ENCODE measurements around a stretch of chr1.

GRCh38 chr1:15704820-15705244 lies 20.7 kb downstream of the PLEKHM2 start:
- RRBS: 79% methylated on average over 2 of the region's 12 CpGs

DNA sequence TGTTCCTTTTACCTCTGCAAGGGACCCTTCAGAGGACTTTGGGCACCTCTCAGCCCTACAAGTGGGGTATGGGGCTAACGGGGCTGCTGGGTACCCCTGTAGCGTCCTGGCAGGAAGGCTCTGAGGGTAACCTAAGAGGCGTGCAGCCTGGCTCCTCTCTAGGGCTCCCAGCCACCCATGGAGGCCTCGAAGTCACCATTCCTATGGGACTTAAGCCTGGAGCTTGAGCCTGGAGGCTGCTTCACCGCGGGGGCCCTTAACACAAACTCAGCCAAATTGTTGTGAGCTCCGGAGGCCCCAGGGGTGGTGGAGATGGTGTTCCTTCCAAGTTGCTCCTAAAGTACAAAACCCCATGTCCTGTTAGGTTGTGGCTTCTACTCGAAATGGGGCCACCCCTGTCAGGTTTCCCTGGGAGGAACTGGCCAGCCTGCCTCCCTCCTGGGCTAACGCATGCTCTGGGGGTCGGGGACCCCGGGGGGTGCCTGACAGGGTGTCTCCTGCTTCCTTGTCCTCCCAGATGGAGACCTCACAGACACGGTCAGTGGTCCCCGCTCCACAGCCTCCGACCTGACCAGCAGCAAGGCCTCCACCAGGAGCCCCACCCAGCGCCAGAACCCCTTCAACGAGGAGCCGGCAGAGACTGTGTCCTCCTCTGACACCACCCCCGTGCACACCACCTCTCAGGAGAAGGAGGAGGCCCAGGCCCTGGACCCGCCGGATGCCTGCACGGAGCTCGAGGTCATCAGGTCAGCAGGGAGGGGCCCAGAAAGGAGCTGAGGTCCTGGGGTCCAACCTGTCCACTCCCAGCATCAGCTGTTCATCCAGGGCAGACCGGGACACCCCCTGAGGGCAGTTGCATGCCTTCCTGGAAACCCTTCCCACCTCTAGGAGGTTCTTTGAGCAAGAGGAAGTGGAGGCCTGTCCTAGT lies 11.0 kb upstream of the SLC25A34 start:
- RRBS: 77% methylated on average over 7 of the region's 23 CpGs

- RRBS: no CpG with 5 or more reads among the region's 2 CpGs
Observed at GRCh38 chr1:15794092-15794420, 13.4 kb downstream of the UQCRHL start.

DNA sequence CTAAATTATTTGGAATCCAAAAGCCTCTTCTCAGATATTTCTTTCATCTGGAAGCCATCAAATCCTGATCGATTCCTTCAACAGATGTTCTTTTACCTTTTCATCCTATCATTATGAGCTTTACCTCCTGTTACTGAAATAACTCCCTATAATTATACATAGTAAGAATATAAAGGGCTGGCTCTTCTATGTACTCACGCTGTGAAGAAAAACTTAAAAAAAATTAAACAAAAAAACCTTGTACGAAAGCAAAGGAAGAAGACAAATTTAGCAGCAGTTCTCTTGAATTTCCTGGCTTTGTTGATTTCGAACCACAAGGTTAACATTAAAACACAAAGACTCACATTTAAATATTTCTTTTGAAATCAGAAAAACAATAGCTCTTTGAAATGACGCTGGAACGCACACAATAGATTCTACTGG lies 13.7 kb upstream of the SPEN start:
- RRBS: no CpG with 5 or more reads among the region's 6 CpGs

- RRBS: no CpG with 5 or more reads among the region's 8 CpGs
Observed at GRCh38 chr1:15919217-15919648, 56.7 kb downstream of the ZBTB17 start.

DNA sequence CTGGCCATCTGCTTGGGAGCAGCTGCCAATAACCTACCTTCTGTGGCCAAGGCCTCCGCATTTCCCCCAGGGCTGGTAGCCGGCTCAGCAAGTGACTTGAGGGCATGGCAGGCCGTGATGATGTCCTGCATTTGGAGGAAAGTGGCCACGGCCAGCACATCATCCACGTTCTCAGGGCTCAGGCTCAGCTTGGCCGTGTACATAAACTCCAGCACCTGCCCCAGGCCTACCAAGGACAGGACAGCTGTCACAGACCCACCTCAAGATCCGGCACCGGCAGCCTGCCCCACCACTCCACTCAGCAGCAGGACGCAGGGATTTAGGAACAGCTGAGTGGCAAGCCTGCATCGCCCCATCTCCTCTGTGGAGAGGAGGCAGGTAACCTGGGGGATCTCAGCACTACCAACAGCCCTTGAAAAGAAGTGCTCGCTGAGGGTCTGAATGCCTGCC lies 29.0 kb downstream of the ZBTB17 start:
- RRBS: no CpG with 5 or more reads among the region's 11 CpGs

DNA sequence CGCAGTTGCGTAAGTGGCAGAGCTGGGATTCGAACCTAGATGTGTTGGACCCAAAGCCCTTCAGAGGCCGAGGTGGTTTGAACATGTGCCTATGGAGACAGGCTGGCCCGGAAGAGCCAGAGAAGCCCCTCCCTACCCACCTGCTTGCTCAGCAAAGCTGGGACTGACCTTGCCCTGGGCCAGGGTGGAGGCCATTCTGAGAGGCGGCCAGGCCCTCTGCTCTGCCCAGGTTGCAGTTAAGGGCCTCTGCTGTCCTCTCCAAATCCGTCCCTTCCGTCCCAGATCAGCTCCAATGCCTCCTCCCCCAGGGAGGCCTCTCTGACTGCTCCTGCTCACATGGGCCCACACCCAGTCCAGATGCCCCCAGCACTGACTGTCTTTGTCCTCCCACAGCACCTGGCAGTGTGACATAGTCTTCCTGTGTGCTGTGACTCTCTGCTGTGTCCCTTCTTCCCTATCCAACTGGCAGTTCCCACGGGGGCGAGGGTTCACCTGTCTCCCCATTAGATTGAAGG lies 1.2 kb upstream of the HSPB7 start:
- RRBS: no CpG with 5 or more reads among the region's 10 CpGs

- RRBS: no CpG with 5 or more reads among the region's 32 CpGs
Observed at GRCh38 chr1:16026500-16027272, 4.8 kb downstream of the CLCNKA start.

- RRBS: no CpG with 5 or more reads among the region's 14 CpGs
Observed at GRCh38 chr1:16141431-16142148, 14.3 kb downstream of the EPHA2 start.

- RRBS: 30% methylated on average over 2 of the region's 13 CpGs
Observed at GRCh38 chr1:16188857-16189550, 23.4 kb downstream of the ARHGEF19 start.

- RRBS: no CpG with 5 or more reads among the region's 10 CpGs
Observed at GRCh38 chr1:16243866-16244876, 7.2 kb upstream of the CPLANE2 start.

GRCh38 chr1:16378544-16378816 lies 11.4 kb downstream of the SZRD1 start:
- RRBS: no CpG with 5 or more reads among the region's 5 CpGs

DNA sequence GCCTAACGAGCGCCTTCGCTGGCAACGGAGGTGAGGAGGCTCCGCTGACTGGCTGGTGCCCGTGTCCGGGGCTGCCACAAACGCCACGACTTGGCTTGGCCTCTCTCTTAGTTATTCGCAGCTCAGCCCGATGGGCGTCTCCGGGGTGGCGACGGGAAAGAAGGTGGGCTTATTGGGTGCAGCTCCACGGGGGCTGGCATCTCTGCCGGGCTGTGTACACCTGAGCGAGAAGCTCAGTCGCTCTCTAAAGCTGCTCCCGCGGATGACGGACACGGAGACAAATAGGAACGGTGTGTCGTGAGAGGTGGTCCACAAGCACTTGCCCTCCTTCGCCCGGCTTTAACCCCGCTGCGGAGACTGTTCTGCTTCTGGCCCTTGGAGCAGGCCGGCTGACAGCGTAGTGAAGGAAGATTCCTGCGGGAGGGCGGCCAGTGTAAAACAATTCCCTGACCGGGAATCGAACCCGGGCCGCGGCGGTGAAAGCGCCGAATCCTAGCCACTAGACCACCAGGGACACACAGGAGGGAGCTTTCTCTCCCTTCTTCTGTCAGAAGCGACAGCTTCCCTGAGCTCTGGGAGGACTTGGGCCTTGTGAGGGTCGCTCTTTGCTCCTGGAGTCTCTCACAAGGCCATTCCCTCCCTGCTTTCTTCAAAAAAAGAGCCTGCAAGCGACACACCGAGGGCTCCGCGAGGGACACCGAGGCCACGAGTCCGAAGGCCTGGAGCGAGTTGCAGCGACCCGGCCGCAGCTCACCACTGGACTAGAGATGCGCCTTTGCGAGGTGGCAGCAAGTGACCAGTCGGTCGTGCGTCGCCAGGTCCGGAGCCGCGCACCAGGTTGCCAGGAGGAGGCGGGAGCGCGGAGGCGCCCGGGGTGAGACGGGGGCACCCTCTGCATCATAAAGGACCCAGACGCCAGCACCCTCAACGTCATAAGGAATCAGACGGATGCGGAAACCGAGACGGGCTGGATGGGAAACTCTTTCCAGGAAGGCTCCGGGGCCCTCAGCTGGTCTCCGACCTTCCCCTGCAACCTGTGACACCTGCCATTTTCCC lies 94.6 kb downstream of the NECAP2 start:
- RRBS: 13% methylated on average over 11 of the region's 77 CpGs

DNA sequence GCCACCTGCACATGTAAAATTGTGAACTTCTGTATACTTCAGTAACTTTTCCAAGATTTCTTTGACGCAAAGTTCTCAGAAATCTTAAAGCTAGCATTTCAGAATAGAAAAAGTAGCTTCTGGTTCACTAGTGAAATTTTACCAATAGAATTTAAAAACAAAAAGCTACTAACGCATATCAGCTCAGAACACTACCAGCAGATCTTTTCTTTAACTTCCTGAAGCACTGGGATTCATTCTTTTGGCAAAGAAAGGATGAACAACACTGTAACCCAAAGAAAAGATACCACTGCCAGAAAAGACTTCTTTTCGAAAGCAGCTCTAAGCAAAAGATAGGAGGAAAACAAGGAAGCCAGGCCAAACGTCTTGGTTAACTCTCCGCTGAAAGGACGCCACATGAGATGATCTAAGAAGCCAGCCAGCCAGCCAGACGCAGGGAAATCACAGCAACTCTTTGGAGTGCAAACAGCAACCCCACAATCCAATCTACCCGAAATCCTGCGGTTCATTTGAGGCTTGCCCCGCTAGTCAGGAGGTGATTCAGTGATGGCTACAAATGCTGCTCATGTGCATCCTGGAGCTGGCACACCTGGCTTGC lies 171.9 kb downstream of the NECAP2 start:
- RRBS: no CpG with 5 or more reads among the region's 10 CpGs

DNA sequence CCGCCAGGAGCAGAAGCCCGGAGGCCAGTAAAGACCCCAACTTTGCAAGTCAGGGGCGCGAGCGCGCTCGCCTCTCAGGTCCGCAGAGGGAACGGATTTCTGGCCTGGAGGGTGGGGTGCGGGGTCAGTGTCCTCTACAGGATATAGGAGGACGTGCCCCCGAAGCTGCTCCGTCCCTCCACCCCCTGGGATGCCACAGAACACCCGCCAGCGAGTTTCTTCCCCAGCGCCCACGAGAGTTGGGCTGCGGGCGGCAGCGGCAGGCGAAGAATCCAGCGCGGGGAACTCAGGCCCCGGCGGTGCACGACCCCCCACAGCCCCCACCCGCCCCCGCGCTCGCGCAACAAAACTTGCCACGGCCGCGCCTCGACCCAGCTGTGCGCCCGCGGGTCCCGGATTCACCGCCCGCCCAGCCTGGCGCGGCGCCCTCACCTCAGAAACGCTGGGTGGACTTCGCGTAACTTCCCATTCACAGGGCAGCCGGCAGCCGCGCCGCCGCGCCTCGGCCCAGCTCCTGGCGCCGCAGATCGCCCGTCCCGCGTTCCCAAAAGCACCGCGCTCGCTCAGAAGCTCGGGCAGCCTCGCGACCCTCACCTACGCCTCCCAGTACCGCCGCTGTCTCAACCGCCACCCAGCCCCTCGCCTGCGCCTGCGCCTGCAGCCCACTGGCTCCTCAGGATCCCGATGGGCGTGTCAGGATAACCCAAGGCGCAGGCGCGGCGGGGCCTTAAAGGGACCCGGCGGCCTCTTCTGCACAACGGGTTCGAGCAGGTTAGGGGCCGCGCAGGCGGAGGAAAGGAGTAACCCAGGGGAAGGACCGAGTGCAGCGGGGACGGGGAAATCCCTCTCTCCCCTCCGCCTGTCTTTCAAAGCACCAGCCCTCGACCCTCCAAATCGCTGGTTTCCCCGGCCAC lies 172.6 kb downstream of the NECAP2 start:
- RRBS: under 1% methylated on average over 13 of the region's 93 CpGs

DNA sequence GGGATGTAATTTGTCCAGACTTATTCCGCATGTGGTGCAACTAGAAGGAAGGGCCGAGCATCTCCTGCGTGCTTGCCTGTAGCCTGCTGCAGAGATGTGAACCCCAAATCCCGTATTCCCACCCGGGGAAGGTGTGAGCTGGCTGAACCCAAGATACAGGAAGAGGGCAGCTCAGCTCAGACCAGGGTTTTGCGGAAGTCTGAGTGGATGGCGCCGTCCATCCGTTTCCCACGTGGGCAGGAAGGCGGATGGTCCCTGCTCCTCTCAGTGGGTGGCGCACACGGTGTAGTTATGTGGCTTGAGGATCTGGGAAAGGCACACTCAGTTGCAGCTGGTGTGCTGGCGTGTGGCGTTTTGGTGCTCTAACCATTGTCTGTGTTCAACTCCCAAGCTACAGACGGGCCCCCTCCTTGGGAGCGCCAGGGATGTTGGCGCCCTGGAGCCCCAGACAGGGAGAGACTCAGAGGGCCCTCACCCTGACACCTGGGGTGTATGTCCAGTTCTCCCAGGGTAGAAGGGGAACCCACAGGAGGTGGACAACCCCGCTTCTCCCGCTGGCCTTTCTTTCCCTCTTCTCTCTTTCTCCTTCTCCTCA lies 1.3 kb downstream of the CROCC start:
- RRBS: no CpG with 5 or more reads among the region's 20 CpGs

- RRBS: no CpG with 5 or more reads among the region's 43 CpGs
Observed at GRCh38 chr1:16938561-16939282, 17.0 kb downstream of the CROCC start.

DNA sequence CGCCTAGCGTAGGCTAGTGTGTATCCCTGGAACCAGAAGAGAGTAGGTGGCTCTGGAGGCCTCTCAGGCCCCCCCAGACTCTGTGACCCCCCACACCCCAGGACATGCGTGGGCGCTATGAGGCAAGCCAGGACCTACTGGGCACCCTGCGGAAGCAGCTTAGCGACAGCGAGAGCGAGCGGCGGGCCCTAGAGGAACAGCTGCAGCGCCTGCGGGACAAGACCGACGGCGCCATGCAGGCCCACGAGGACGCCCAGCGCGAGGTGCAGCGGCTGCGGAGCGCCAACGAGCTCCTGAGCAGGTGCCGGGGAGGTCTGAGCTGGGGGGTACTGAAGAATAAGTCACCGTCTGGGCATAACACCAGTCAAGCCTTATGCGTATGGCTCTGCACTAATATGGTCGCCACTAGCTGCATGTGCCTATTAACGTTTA lies 18.1 kb downstream of the CROCC start:
- RRBS: no CpG with 5 or more reads among the region's 28 CpGs

DNA sequence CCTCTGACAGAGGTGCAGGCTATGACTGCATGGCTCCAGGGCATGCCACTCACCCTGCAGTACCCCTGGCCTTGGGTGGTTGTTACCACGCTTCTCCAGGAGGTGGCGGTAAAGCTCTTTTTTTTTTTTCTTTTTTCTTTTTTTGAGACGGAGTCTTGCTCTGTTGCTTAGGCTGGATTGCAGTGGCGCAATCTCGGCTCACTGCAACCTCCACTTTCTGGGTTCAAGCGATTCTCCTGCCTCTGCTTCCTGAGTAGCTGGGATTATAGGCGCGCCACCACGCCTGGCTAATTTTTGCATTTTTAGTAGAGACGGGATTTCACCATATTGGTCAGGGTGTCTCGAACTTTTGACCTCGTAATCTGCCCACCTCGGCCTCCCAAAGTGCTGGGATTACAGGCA lies 28.7 kb downstream of the MFAP2 start:
- RRBS: no CpG with 5 or more reads among the region's 13 CpGs

GRCh38 chr1:16954382-16955007 lies 25.9 kb downstream of the MFAP2 start:
- RRBS: 84% methylated on average over 5 of the region's 22 CpGs